ENCODE data around the genes VPREB3, CHCHD10, SMARCB1 and DDTL.

DNA sequence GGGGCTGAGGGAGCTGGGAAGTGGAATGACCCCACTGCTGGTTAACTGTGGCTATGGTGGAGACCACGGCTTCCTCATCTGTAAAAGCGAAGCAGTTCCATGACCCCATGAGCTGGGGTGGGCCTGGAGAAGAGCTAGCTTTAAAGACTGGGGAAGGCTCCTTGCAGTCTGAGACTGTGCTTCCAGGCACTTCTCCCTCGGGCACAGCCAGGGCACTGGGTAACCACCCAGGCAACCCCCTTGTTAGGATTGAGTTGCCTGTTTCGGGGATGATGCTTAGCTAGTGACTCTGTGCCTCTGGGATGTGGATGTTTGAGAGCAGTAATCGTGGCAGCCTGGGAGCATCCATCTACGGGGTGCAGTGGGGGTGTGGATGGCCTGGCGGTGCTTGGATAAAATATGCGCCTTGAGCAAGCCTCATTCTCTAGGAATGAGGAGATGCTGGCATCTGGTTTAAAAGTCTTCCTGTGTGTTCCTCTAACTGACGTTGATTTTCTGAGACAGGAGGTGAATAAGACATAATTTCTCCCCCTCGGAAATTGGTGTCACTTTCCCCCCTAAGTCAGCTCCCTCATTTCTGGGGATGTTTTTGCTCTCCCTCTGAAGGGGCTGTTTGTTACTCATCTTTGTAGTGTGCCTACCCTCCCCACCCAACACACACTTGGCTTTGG is 1.8 kb downstream of the GNAZ start:
- PRO-cap: no peak
CAGE:
- cytosol, long polyA minus RNA: no peak
- cytosol, long polyA plus RNA: no peak
- long polyA plus RNA: no peak
- nucleus, long polyA minus RNA: no peak
- nucleus, long polyA plus RNA: no peak

GRCh38 chr22:23141692-23141882 is 203 bp downstream of the RSPH14 start:
- PRO-cap: no peak
CAGE:
- cytosol, long polyA minus RNA: no peak
- cytosol, long polyA plus RNA: no peak
- long polyA plus RNA: no peak
- nucleus, long polyA minus RNA: no peak
- nucleus, long polyA plus RNA: no peak

DNA sequence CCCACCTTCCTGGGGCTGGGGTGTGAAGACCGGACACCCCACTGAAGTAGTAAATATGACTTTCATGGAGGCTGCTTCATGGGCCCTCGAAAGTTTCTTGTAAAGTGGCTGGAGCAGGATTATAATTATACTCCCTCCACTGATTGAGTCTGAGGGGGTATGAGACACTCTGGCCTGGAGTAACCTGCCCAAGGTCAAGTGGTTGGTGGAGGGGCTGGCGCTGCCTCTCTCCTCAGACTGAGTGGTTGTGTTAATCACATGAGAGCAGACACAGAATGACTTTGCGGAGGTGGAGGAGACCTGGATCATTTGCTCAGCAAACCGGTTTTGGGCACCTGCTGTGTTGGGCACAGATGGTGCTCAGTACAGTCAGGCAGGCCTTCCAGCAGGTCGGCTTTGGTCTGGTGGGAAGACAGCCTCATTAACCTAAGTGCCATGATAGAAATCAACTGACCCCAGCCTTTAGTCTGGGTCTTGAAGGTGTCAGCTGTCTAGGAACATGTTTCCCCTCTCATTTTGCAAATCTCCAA is 11.8 kb downstream of the BCR start:
- PRO-cap: no peak
CAGE:
- cytosol, long polyA minus RNA: no peak
- cytosol, long polyA plus RNA: no peak
- long polyA plus RNA: no peak
- nucleus, long polyA minus RNA: no peak
- nucleus, long polyA plus RNA: no peak

GRCh38 chr22:23251413-23252088 is 71.2 kb downstream of the BCR start:
- PRO-cap: no peak
CAGE:
- cytosol, long polyA minus RNA: no peak
- cytosol, long polyA plus RNA: no peak
- long polyA plus RNA: no peak
- nucleus, long polyA minus RNA: no peak
- nucleus, long polyA plus RNA: no peak

- PRO-cap: no peak
CAGE:
- cytosol, long polyA minus RNA: no peak
- cytosol, long polyA plus RNA: no peak
- long polyA plus RNA: no peak
- nucleus, long polyA minus RNA: no peak
- nucleus, long polyA plus RNA: no peak
Observed at GRCh38 chr22:23264570-23265102, 84.3 kb downstream of the BCR start.

DNA sequence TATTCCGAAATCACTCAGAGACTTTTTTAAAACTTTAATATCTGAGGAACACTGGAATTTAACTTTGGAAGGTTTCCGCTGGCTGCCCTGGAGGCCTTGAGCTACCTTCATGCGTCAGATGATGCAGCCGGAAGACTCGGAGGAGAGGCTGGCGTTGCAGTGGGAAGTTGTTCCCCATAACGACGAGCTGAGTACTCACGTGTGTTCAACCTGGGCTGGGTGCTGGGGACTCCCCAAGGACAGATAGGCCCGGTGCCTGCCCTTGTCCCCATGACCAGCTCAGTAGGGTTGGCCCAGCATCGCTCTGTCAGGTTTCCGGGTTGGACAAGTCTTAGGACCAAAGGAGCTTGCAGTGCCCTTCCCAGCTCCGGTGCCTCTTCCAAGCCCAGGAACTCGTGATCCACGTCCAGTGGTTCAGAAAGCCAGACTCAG is 84.8 kb downstream of the BCR start:
- PRO-cap: no peak
CAGE:
- cytosol, long polyA minus RNA: no peak
- cytosol, long polyA plus RNA: no peak
- long polyA plus RNA: no peak
- nucleus, long polyA minus RNA: no peak
- nucleus, long polyA plus RNA: no peak

- PRO-cap: bidirectional peak, plus-strand start at chr22:23306145, minus-strand start at chr22:23305943
CAGE:
- cytosol, long polyA minus RNA: no peak
- cytosol, long polyA plus RNA: no peak
- long polyA plus RNA: no peak
- nucleus, long polyA minus RNA: start-site peak on the minus strand at chr22:23305890-23305946, 10 reads
- nucleus, long polyA plus RNA: no peak
Observed at GRCh38 chr22:23305813-23306335, 125.6 kb downstream of the BCR start.

GRCh38 chr22:23514552-23515132 is 65.4 kb downstream of the IGLL1 start:
- PRO-cap: no peak
CAGE:
- cytosol, long polyA minus RNA: no peak
- cytosol, long polyA plus RNA: no peak
- long polyA plus RNA: no peak
- nucleus, long polyA minus RNA: no peak
- nucleus, long polyA plus RNA: no peak

DNA sequence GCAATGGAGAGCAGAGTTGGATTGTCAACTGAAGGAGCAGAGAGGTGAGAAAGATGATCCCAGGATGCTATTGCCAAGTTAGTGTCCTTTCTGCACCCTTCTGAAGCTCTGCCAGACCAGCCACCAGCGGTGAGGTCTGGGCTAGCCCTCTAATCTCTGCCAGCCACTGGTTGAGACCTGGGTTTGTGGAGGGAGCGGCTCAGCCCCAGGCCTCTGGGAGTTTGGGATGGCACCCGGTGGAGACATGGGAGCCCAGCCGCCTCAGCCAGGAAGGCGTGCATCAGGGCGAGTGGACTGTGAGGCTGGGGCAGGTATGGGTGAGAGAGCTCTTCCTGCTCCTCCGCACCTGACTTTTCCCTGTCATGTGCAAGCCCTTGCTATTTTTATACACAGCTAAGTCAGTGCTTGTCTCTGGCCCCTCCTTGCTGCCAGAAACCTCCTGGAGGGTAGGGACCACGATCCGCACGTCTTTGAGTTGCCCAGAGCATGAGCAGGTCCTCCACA is 53.6 kb downstream of the IGLL1 start:
- PRO-cap: no peak
CAGE:
- cytosol, long polyA minus RNA: no peak
- cytosol, long polyA plus RNA: no peak
- long polyA plus RNA: no peak
- nucleus, long polyA minus RNA: no peak
- nucleus, long polyA plus RNA: no peak

DNA sequence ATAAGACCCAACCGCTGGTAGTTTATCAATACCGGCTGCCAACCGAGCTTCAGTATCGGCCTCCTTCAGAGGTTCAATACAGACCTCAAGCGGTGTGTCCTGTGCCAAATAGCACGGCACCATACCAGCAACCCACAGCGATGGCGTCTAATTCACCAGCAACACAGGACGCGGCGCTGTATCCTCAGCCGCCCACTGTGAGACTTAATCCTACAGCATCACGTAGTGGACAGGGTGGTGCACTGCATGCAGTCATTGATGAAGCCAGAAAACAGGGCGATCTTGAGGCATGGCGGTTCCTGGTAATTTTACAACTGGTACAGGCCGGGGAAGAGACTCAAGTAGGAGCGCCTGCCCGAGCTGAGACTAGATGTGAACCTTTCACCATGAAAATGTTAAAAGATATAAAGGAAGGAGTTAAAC is 40.5 kb downstream of the IGLL1 start:
- PRO-cap: unidirectional peak, minus-strand start at position 149 of the sequence
CAGE:
- cytosol, long polyA minus RNA: no peak
- cytosol, long polyA plus RNA: no peak
- long polyA plus RNA: no peak
- nucleus, long polyA minus RNA: no peak
- nucleus, long polyA plus RNA: no peak

DNA sequence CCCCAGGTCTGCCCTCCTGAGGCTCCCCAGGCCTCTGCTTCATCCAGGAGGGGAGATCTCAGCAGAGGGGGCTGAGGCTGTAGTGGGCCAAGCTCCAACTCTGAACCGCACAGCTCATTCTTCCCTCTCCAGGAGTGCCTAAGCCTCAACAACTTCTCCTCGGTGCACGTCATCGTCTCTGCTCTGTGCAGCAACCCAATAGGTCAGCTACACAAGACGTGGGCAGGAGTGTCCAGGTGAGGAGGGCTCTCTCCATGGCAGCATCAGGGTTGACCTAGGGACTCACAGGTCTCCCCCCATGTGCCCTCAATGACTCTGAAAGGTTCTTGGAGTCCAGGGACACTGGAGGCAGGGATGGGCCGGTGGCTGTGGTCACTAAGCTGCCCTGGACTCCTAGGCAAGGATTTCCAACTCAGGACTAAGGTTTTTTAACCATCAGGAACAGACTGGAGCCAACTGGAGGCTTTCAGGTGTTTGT is 3.4 kb downstream of the RGL4 start:
- PRO-cap: no peak
CAGE:
- cytosol, long polyA minus RNA: no peak
- cytosol, long polyA plus RNA: no peak
- long polyA plus RNA: no peak
- nucleus, long polyA minus RNA: no peak
- nucleus, long polyA plus RNA: no peak

DNA sequence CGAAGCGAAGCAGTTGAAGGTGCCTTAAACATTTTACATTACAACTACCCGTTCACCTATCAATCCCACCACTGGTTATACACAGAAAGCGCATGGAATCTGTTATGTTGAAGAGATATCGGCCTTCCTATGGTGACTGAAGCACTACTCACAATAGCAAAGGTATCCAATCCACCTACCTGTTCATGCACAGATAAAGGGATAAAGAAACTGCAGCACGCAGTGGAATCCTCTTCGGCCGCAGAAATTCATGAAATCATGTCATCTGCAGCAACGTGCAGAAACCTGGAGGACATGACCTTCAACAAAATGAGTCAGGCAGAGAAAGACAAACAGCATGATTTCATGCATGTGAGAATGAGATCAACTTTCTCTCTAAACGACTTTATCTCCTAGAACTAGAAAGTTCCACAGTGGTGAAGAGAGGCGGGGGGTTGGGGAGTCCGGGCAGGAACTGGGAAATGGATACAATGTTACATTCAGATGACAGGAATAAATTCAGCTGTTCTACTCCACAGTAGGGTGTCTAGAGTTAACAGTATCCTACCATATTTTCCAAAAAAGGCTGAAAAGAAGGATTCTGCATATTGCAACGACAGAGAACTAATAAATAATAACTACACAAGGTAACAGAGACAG is 9.9 kb downstream of the RGL4 start:
- PRO-cap: no peak
CAGE:
- cytosol, long polyA minus RNA: no peak
- cytosol, long polyA plus RNA: no peak
- long polyA plus RNA: no peak
- nucleus, long polyA minus RNA: no peak
- nucleus, long polyA plus RNA: no peak

DNA sequence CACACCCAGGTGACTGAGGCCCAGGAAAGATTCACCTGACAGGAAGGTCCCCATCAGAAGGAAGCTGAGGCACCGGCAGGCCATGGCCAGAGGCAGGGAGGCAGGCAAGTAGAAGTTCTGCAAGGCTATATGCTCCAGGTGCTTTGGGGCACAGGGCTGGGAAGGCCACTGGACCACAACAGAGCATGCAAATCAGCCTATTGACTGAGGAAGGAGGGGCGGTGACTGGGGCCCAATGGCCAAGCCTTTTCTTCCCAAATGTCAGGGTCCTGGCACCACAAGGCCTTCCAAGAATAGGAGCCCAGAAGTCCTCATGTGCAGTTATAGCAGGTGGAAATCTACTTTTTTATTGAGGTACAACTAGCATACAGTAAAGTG is at the start of gene VPREB3:
Gene VPREB3, minus strand, starts transcription at position 146 of the 378 bp plus-strand sequence.
- PRO-cap: no peak
CAGE:
- cytosol, long polyA minus RNA: no peak
- cytosol, long polyA plus RNA: no peak
- long polyA plus RNA: no peak
- nucleus, long polyA minus RNA: no peak
- nucleus, long polyA plus RNA: no peak

GRCh38 chr22:23767323-23768279 is at the start of gene CHCHD10:
CHCHD10 (minus strand) TSS chr22:23767972.
- PRO-cap: bidirectional peak, plus-strand start at chr22:23767727, minus-strand start at chr22:23767698; bidirectional peak, plus-strand start at chr22:23768037, minus-strand start at chr22:23767942
CAGE:
- cytosol, long polyA minus RNA: start-site peak on the minus strand at chr22:23767935-23767942, 31 reads
- cytosol, long polyA plus RNA: start-site peak on the minus strand at chr22:23767924-23767956, 117 and 218 reads in 2 replicates
- long polyA plus RNA: start-site peak on the minus strand at chr22:23767923-23767954, 201 and 239 reads in 2 replicates
- nucleus, long polyA minus RNA: no peak
- nucleus, long polyA plus RNA: start-site peak on the minus strand at chr22:23767912-23767944, 52 and 38 reads in 2 replicates

DNA sequence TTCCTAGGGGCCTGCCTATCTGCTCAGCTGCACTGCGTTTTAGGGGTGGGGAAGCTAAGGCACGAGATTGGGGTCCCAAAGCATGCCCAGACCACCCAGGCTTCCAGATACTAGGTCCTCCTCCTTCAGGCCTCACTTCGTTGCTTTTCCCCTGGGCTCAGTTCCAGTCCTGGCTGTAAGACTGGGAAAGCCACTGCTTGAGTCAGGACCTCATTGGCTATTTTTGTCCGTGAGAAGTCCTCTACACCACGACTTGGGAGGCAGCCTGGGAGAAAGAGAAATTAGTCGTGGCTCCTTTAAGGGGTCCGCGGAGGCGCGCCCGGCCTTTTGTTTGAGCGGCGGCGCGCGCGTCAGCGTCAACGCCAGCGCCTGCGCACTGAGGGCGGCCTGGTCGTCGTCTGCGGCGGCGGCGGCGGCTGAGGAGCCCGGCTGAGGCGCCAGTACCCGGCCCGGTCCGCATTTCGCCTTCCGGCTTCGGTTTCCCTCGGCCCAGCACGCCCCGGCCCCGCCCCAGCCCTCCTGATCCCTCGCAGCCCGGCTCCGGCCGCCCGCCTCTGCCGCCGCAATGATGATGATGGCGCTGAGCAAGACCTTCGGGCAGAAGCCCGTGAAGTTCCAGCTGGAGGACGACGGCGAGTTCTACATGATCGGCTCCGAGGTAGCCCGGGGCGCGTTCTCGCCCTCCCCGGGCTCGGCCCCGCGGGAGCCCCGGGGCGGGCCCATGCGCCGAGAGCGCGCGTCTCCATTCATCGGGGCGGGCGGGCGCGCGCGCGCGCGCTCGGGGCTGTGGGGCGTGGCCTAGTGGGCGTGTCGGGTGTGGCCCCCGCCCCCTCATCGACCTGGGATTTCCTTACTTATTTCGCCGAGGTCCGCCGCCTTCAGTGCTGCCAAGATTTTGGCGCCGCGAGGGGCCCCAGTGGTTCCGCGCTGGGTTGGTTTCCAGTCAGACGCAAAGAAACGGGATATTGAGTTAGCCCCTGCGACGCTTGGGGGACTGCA is at the start of gene SMARCB1:
Gene SMARCB1, plus strand, starts transcription at position 362 of the 999 bp plus-strand sequence.
- PRO-cap: bidirectional peak, plus-strand start at position 397 of the sequence, minus-strand start at position 329 of the sequence; bidirectional peak, plus-strand start at position 881 of the sequence, minus-strand start at position 668 of the sequence
CAGE:
- cytosol, long polyA minus RNA: start-site peak on the plus strand centred at position 387 of the sequence, 70 bp wide, 22 reads
- cytosol, long polyA plus RNA: start-site peak on the plus strand centred at position 396 of the sequence, 50 bp wide, 497 and 631 reads in 2 replicates
- long polyA plus RNA: no peak
- nucleus, long polyA minus RNA: start-site peak on the plus strand centred at position 383 of the sequence, 23 bp wide, 224 reads
- nucleus, long polyA plus RNA: start-site peak on the plus strand centred at position 405 of the sequence, 106 bp wide, 330 and 275 reads in 2 replicates

DNA sequence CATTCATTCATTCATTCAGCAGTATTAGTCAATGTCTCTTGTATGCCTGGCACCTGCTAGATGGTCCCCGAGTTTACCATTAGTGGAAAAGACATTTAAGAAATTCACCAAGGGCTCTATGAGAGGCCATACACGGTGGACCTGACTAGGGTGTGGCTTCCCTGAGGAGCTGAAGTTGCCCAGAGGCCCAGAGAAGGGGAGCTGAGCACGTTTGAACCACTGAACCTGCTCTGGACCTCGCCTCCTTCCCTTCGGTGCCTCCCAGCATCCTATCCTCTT is 676 bp upstream of the MIF start:
- PRO-cap: no peak
CAGE:
- cytosol, long polyA minus RNA: no peak
- cytosol, long polyA plus RNA: no peak
- long polyA plus RNA: no peak
- nucleus, long polyA minus RNA: no peak
- nucleus, long polyA plus RNA: no peak

DNA sequence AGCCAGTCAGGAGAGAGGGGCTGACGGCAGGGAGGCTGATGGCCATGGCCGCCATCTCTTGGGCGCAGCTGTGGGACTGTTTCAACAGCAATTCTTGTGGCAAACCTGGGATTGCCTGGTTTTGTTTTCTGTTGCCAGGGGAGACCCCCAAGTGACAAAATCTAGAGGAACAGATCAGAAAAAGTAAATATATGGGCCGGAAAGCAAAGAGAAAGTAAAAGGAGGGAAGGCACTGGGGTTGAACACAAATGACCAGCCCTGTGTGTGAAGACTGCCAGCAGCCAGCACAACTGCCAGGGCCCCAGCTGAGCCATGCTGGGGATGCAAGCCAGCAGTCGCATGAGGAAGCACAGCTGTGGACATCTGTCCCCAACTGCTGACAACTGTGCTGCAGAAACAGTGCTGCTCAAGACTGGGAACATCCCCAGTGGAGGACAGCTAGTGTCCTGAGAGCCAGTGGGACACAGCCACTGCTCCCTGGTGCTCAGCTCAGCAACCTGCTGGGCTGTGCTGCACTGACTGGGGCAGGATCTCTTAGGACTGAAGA is 10.6 kb downstream of the MIF start:
- PRO-cap: no peak
CAGE:
- cytosol, long polyA minus RNA: no peak
- cytosol, long polyA plus RNA: no peak
- long polyA plus RNA: no peak
- nucleus, long polyA minus RNA: no peak
- nucleus, long polyA plus RNA: no peak

GRCh38 chr22:23966727-23967136 is at the start of gene DDTL:
DDTL (plus strand) TSS chr22:23966888.
- PRO-cap: no peak
CAGE:
- cytosol, long polyA minus RNA: no peak
- cytosol, long polyA plus RNA: no peak
- long polyA plus RNA: no peak
- nucleus, long polyA minus RNA: no peak
- nucleus, long polyA plus RNA: no peak

- PRO-cap: no peak
CAGE:
- cytosol, long polyA minus RNA: no peak
- cytosol, long polyA plus RNA: no peak
- long polyA plus RNA: no peak
- nucleus, long polyA minus RNA: no peak
- nucleus, long polyA plus RNA: no peak
Observed at GRCh38 chr22:24001277-24001772, 3.9 kb downstream of the GSTT4 start.

GRCh38 chr22:24070478-24071083 is 59.5 kb downstream of the CABIN1 start:
- PRO-cap: no peak
CAGE:
- cytosol, long polyA minus RNA: no peak
- cytosol, long polyA plus RNA: no peak
- long polyA plus RNA: no peak
- nucleus, long polyA minus RNA: no peak
- nucleus, long polyA plus RNA: no peak